ENCODE measurements around a stretch of chr11.

DNA sequence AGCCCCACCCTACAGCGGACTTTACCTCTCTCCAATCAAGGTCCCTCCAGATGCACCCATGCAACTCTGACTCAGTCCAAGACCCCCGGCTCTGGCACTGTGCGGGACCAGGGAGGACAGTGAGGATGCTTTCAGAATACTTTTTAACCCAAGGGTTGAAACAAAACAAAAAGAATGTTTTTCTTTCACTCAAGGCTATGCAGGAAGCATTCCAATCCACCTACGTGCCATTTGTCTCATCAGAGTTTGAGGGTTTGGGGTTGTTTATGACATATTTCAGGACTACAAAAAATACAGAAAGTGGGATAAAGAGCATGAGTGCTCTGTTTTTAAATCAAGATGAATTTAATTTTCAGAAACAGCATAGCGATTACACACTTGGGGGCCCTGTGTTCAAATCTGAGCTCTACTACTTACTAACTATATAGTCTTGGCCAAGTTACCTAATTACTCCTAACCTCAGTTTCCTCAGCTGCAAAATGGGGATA is 5.8 kb downstream of the PLAAT3 start:
- PRO-cap, result no peak

DNA sequence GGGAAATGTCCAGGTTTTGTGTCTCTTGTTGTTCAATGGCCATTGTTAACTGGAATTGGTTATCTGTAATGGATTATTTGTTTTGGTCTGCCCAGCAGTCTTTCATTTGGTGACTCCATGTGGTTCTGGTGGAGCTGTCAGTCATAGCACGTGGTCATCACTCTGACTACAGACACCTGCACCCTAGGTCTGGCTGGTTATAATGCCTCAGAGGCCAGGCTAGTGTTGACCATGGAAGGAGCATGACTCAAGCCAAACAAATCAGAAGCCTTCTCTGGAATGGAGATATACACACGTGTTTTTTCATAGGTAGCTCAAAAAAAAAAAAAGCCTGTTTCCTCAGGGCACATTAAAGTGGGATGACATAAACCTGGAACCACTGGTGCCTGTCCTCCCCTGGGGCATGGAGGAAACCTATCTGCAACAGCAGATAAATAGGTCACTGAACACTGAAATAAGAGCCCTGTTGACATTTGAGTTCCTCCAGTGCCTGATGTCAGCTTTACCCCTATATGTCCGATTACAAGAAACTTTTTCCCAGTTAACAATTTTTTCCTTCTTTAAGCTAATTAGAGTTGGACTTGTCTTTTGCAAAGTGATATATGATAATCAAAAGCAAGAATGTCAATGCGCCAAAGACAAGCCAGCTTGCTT is 8.1 kb upstream of the PLAAT3 start:
- PRO-cap, result no peak

DNA sequence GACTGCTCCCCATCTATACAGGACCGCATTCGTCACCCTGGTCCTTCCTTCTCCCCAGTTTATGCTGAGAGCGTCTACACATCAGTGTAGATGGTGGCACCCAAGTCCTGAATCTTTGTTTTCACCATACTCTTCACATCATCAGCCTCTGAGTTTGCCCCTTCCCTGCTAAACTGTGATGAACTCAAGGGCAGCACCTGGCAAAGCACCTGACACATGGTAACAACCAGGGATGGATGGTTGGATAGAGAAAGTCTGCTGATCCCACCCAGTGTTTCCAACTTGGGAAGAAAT is 8.6 kb upstream of the PLAAT3 start:
- PRO-cap, result no peak

DNA sequence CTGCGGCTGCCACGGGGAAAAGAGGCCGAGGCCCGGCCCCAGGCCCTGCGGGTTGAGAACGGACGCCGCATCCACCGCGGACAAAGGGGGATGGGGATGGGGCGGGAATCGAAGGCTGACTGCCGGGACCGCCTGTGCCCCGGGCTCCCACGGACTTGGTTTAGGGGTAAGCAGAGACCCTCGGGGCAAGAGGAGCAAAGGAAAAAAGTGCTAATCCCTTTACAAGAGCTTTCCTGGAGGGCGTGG is 6.2 kb downstream of the ZFTA start:
- PRO-cap, result no peak

- PRO-cap, result no peak
Measured at GRCh38 chr11:63767969-63768577, 502 bp downstream of the ZFTA start.

DNA sequence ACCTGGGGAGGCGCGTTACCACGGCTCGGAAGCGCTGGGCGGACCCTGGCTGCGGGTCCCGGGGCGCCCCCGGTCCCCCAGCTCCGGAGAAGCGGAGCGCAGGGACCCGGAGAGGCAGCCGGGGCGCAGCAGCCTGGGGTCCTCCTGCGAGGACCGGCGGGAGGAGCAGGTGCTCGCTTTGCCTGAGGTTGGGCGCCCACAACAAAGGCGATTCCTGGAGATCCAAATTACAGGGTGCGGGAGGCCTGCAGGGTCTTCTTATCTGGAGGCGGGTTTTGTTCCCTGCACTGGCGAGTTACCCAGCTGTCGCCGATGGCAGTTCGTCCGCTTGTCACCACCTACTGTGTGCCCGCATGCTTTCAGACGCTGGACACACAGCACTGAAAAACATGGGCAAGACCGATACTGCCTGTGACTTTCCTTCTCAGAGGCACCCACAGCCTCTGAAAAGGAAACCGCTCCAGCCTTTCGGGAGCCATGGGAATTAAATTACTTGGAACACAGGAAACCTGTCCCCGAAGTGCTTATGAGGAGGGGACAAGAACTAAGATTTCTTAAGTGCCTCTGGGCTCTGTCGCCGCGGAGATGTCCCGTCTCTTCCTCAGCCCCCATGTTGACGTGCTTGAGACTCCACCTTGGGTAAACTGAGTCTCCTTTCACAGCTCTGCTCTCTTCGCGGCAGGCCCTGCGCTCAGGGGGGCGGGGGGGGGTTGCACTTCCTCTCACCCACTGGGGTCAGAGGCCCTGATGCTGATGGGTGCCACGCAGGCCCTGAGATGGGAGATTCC is 1.3 kb upstream of the ZFTA start:
- PRO-cap, result no peak

DNA sequence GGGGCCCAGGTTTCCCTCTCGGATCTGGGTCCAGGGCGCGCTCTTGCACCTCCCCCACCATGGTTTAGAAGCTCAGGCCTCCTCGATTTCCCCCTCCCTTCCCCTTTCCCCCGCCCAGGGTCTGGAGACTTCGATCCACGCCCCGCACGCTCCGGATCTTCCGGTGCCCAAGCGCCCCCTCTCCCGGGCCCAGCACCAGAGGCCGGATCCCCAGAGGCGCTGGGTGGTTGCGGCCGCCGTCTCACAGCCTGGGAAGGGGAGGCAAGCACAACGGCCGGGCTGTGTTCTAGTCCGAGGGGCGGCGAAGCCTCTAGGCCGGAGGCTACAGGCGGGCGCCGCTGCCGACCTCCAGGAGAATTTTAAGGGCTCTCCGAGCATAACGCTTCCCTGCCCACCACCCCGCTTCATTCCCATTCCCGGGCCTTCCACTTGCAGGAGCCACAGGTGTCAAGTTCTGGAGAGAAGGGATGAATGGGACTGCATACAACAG is 714 bp downstream of the SPINDOC start:
- PRO-cap, result no peak

DNA sequence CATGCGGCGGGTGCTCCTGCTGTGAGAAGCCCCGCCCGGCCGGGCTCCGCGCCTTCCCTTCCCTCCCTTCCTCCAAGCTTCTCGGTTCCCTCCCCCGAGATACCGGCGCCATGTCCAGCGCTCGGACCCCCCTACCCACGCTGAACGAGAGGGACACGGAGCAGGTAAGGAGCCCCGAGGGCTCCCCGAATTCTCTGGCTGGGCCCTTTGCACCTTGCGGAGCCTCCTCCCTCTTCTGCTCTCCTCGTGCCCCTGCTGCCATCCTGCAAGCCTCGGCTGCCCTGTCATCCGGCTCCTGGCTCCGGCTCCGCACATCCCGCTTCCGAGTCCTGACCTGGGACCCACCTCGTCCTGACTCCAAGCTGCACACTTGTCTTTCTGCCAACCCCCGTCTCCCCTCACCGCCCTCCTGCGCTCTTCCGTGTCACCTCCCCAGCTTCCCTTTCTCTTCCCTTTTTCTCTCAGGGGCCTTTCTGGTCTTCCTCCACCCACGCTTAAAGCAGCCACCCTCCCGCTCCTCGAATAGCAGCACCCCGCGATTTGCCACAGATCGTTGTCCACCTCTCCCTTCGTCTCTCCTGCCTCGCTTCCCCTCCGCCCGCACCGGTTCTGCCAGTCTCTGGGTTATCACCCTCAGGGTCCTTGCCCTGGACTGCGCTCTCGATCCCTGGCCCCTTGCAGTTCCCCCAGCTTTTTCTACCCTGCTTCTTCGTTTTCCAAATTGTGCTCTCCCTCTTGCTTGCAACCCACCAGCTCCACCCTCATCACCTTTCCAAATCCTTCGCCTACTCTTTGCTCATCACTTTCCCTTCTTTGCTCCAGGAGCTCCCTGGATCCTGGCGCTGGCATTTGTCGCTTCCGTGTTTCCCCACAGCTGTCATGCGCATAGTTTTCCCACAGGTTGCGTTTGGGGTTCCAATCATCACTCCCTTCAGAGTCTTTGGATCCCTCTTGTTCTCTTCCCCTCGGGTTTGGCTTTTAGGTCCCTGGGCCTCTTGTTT is 787 bp downstream of the MARK2 start:
- PRO-cap, result no peak

DNA sequence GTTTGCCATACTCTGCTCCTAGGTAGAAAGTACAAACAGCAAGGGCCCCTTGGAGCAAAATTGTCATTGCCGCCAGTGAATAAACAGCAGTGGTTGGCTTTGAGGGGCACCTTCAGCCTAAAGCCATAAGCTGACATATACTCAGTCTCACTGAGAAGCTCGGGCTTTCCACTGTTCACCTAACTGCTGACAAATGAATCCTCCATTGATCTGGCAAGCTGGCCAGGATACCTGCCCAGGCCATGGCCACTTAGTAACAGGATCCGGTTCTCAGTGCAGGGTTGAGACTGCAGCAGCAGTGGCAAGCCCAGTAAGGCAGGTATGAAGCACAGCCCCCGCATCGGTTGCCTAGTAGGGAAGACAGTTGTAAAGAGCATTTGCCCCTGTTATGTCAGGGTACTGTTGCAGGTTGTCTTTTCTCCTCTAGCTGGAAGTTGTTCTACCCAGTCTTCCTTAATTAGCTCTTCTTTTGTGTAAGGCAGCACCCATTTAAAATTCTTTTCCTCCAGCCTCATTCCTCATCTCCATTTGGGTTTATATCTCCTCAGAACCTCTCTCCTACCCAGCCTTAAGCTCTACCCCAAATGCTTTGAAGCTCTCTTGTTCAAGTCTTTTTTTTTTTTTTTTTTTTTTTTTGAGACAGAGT is 39.0 kb downstream of the MARK2 start:
- PRO-cap, result no peak

DNA sequence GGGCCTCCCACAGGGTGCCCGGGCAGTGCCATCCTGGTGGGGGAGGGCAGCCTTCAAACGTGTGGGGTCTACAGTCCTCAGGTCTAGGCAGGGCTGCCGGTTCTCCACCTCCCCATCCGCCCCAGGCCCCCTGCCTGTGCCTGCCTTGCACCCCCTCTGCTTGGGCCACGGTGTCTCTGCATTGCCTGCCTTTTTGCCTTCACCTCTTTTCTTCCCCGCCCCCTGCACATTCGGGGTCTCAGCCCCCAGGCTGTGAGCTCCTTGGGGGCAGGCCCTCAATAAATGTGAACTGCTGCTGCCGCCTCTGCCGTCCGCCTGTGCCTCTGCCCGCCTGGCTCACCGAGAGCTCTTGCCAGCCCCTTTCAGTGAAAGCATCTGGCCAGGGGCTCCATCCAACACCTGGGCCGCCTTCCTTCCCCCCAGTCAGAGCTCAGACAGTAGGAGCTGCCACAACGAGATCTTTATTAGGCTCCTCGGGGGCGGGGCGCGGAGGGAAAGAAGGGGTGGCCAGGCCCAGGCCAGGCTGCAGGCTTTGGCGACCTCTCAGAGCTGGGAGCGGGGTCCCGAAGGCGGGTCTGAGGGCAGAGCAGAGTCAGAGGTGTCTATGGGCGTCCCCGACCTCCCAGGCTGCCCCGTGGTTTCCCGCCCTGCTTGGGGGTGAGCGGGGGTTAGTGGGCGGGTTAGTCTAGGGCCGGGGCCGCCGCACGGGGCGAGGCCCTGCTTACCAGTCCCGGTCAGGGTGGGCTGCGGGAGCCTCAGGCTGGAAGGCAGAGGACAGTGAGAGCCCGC is 12.1 kb downstream of the OTUB1 start:
- PRO-cap, result no peak

DNA sequence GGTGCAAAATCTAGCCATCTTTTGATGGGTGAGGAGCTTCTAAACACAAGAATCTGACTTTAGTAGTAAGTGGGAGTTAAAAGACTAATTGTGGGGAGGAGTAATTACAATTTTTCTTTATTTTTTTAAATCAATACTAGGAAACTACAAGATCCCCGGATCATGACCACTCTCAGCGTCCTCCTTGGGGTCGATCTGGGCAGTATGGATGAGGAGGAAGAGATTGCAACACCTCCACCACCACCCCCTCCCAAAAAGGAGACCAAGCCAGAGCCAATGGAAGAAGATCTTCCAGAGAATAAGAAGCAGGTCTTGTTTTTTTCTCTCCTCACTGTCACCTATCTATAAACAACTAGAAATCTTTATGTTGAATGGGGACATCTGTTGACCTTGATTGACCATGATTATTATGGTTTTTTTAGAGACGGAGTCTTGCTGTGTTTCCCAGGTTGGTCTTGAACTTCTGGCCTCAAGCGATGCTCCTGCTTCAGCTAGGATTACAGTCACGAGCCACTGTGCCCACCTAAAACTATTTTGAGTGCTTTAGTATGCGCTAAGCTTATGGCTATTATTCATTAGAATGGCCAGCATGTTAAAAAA is 9.6 kb downstream of the STIP1 start:
- PRO-cap, result no peak

- PRO-cap, result no peak
Measured at GRCh38 chr11:64196886-64198207, 9.2 kb upstream of the FERMT3 start.

DNA sequence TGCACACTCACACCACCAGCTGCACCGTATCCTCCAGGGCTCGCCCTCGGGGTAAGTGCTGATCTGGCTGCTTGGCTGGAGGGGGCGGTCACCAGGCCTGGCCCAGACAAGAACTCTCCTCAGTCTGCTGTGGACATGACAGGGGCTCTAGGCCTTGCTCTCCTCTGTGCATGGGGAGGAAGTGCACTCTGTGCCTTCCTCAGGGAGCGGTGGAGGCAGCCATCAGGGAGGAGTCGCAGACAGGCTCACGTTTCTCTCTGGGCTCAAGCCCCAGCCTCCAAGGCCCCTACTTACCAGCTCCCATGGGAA is 827 bp downstream of the TRPT1 start:
- PRO-cap, result no peak

- PRO-cap, result no peak
Measured at GRCh38 chr11:64246020-64246143, 861 bp downstream of the PPP1R14B start.

DNA sequence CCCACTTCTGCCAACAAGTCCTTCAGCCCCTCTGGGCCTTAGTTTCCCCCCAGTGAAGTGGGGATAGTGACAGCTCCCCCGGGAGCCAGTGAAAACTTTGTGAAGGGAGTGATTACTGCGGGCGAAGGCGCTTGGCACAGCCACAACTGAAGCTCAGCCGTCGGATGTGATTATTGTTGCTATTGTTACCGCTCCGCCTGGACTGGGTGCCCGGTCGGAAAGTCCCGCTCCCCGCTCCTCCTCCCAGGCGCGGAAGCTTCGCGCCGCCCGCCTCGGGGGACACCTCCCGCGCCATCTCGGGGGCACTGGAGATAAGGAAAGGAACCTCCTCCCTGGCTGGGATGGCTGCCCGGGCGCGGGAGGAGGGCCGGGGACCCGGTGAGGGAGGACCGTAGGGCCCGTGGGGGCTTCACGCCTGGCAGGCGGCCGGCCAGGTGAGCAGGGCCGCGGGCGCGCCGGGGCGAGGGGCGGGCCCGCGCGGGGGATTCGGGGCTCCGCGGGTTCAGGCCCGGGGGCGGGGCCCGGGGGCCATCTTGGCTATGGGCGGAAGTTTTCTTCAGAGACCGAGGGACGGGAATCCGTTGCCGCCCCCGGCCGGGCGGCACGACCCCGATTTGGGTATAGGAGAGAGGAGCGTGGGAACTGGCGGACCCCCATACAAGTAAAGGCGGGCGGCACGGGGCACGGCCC is 556 bp upstream of the GPR137 start:
- PRO-cap, result bidirectional peak, plus-strand start at position 246 of the sequence, minus-strand start at position 166 of the sequence; bidirectional peak, plus-strand start at position 559 of the sequence, minus-strand start at position 469 of the sequence

- PRO-cap, result no peak
Measured at GRCh38 chr11:64313557-64314071, 3.7 kb downstream of the TRMT112 start.

DNA sequence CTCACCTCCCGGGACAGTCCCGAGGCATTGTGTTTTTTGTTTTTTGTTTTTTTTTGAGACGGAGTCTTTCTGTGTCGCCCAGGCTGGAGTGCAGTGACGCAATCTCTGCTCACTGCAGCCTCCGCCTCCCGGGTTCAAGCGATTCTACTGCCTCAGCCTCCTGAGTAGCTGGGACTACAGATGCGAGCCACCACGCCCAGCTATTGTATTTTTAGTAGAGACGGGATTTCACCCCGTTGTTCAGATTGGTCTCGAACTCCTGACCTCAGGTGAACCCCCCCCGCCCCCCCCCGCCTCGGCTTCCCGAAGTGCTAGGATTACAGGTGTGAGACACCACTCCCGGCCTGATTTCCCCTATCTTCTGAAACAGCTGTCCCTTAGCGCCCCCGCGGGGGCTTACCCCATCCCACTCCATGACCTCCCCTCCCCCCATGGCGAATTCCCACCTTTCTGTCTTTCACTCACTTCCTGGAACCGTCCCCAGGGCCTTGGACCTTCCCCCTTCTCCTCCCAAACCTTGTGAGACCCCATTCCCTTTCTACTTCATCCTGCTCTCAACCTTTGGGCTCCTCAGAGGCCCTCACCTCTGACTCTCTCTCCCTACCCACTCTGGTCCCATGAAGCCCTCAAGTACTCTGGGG is 763 bp downstream of the PRDX5 start:
- PRO-cap, result no peak

GRCh38 chr11:64342446-64343099 is 2.6 kb downstream of the CCDC88B start:
- PRO-cap, result bidirectional peak, plus-strand start at chr11:64342762, minus-strand start at chr11:64342613

- PRO-cap, result no peak
Measured at GRCh38 chr11:64357825-64358372, 1.1 kb upstream of the RPS6KA4 start.

DNA sequence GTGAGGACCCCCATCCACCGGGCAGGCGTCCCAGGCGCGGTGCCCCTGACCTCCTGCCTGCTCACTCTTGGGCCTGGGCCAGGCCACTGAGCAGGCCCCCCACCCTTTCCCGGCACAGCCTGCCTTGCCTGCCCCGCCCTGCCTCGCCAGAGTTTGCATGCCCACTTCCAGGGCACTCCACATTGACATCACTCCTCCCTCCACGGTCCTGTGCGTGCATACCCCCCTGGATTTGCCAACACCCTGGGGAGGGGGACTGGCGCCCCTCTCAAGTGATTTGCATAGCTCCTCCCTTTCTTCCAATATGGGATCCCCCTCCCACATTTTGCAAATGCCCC is 457 bp downstream of the RPS6KA4 start:
- PRO-cap, result no peak

Data from right common carotid artery plus branches (tissue), 1 donor.